Anterior vena cava (tissue), 1 donor: ENCODE measurements around the genes EIF2AK3, RPIA, TRIM43 and ANKRD36C.

- PRO-cap = no peak
Observed at GRCh38 chr2:88136647-88137189, 8.9 kb upstream of the FABP1 start.

- PRO-cap = no peak
Observed at GRCh38 chr2:88570406-88571170, 46.1 kb downstream of the TEX37 start.

- PRO-cap = no peak
Observed at GRCh38 chr2:88606550-88607283, 20.5 kb downstream of the EIF2AK3 start.

DNA sequence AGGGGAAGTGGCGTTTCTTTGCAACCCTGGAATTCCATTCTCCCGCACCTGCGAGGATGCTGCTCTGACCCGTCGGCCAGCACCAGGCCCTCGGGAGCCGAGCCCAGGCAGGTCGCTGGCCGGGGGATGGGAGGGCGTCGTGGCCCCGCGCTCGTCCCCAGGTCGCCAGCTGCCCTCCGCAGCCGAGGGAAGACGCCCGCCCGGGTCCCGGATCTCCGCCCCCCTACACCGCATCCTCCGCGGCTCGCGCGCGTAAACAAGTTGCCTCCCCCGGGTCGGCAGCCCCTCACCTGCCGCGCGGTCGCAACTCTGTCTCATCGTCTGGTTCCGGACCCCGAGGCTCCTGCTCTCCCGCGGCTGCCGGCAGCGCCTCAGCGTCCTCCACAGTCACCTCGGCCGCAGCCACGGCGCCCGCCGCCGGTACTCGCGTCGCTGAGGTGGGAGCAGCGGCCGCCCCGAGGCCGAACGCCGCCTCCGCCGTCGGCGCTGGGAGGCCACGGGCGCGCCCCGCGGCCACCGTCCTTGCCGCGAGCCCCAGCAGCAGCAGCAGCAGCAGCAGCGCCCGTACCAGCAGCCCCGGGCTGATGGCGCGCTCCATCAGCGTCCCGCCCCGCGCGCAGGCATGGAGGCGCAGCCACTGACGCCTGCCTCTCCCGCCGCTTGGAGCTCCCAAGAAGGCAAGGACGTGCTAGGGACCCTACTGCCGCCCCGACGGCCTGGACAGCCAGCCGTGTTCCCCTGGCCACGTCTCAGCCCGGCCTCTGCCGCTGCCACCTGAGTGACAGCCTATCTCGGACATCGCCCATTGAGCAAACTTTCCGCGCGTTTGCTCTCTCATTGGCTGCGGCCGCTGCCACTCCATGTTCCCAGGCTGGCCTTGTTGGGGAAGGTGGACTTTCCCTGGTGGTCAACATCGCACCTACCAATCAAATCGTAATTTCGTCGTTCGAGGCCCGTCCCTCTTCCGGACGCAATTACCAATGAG is at the start of gene EIF2AK3:
TSS of gene EIF2AK3 (minus strand) at position 788 of the 985 bp plus-strand sequence.
- PRO-cap = bidirectional peak, plus-strand start outside the sequence, minus-strand start at position 751 of the sequence

DNA sequence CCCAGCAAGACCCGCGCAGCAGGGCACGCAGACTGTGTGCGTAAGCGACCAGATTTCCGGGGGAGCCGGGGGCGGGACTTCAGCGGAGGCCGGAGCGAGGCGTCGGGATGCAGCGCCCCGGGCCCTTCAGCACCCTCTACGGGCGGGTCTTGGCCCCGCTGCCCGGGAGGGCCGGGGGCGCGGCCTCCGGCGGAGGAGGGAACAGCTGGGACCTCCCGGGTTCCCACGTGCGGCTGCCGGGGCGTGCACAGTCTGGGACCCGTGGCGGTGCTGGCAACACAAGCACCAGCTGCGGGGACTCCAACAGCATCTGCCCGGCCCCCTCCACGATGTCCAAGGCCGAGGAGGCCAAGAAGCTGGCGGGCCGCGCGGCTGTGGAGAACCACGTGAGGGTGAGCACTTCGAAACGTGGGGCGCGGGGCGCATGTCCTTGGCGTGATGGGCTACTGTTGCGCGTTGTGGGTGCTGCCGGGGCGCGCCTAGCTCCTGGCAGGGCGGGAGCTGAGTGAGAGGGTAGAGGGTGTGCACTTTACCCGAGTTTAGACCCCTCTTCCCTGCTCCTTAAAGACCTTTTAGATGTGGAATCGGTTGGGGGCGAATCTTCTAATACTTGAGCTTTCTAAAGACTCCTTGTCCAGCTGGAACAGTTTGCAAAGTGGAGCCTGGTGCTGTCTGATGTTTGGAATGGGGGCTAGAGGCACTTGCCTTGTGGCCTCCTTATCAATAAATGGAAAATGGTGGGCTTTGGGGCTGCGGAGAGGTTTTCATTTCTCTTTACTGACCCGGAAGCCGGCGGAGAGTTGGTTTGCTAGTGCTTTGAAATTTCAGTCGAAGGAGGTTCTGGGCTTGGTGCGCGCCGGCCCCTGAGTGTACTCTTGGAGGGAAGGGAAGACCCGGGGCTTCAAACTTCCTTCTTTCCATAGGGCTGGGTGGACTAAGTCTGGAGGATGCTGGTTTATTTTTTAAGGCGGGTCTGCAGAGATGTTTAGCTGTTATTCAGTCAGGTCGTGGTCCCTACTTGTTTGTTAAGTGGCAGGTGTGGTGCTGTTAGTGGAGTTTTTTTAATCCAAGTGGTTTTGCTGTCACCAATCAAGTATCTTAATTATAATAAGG is at the start of gene RPIA:
TSS of gene RPIA (plus strand) at position 82 of the 1,113 bp plus-strand sequence.
- PRO-cap = bidirectional peak, plus-strand start at position 82 of the sequence, minus-strand start outside the sequence

- PRO-cap = no peak
Observed at GRCh38 chr2:88782612-88783215, 91.2 kb downstream of the RPIA start.

DNA sequence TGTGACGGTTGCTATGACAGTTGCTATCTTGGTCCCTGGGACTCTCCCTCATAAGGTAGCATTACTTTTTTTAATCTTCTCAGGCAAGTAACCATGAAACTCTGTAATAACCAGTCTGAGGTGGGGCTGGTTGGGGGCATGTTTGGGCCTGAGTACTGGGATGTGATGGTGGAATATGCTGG is 154.5 kb downstream of the RPIA start:
- PRO-cap = no peak

DNA sequence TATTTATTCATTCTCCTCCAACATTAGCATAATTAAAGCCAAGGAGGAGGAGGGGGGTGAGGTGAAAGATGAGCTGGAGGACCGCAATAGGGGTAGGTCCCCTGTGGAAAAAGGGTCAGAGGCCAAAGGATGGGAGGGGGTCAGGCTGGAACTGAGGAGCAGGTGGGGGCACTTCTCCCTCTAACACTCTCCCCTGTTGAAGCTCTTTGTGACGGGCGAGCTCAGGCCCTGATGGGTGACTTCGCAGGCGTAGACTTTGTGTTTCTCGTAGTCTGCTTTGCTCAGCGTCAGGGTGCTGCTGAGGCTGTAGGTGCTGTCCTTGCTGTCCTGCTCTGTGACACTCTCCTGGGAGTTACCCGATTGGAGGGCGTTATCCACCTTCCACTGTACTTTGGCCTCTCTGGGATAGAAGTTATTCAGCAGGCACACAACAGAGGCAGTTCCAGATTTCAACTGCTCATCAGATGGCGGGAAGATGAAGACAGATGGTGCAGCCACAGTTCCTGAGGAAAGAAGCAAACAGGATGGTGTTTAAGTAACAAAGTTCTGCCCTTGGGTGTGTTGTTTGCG is 165.8 kb downstream of the RPIA start:
- PRO-cap = no peak

GRCh38 chr2:88869484-88870042 is 178.1 kb downstream of the RPIA start:
- PRO-cap = no peak

DNA sequence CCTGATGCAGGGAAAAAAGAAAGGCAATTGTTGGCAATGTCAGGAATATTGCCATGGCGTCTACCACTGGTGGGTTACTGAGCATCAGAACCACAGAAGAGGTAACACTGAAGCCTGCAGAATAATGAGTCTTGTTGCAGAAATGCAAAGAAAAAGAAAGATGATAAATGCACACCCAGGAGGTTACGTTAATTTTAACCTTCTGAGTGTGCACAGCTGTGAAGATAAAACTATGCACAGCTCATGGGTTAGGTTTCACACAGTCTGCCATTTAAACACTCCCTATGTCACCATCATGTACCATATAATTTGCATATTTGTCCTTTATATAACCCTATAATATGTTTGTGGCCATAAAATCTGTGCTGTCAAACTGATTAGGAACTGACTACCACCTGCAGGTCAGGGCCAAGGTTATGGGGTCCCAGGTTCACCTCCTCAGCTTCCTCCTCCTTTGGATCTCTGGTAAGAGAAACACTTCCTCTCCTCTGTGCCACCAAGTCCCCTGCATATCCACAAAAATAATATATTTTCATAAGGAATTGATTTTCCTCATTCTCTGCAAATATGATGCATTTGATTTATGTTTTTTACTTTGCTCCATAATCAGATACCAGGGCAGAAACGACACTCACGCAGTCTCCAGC is 205.5 kb downstream of the RPIA start:
- PRO-cap = no peak

- PRO-cap = no peak
Observed at GRCh38 chr2:91570871-91571918, 2879.7 kb downstream of the RPIA start.

GRCh38 chr2:94221007-94221601 is 366.0 kb upstream of the AQP7B start:
- PRO-cap = no peak

DNA sequence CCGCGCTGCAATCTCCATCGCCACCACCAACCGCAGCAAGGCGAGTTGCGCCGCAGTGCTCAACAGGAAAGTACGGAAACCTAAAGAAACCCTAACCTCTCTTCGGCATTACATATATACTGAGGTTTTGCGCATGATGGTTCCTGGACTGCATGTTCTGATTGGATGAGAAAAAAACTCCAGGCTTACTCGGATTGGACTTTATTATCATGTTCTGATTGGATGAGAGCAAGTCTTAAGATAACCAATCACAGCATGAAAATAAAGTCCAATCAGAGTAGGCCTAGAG is 75.9 kb downstream of the TEKT4 start:
- PRO-cap = no peak

DNA sequence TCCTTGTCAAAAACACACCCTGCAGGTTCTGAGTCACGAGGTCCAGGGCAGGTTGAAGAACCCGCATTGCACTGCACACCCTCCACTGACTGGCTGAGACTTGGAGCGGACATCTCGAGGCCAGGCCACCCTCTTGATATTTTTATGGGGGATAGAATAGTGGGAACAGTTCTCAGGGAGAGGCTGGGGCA is 5.8 kb downstream of the MAL start:
- PRO-cap = no peak

GRCh38 chr2:95330126-95330730 is 33.1 kb downstream of the KCNIP3 start:
- PRO-cap = no peak

GRCh38 chr2:95389084-95389561 is 13.4 kb upstream of the FAHD2A start:
- PRO-cap = no peak

DNA sequence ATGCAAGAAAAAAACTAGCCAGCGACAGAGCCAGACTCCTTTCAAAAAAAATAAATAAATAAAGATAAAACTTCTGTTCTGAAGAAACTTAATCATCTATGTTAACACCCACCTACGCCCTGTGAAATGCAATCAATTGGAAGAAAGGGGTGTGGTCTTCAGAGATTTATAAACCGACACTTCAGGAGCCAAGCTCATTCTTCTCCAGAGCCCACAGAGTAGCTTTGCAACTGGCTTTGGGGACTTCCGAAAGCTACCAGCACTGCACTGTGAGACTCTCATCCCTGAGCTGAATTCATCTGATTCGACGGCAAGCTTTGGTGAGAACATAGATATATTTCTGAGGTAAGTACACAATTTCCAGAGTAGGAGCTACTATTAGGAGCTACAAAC is at the start of gene TRIM43:
TSS of gene TRIM43 (plus strand) at position 197 of the 393 bp plus-strand sequence.
- PRO-cap = no peak

GRCh38 chr2:95882228-95882722 is 109.3 kb downstream of the ANKRD36C start:
- PRO-cap = no peak

DNA sequence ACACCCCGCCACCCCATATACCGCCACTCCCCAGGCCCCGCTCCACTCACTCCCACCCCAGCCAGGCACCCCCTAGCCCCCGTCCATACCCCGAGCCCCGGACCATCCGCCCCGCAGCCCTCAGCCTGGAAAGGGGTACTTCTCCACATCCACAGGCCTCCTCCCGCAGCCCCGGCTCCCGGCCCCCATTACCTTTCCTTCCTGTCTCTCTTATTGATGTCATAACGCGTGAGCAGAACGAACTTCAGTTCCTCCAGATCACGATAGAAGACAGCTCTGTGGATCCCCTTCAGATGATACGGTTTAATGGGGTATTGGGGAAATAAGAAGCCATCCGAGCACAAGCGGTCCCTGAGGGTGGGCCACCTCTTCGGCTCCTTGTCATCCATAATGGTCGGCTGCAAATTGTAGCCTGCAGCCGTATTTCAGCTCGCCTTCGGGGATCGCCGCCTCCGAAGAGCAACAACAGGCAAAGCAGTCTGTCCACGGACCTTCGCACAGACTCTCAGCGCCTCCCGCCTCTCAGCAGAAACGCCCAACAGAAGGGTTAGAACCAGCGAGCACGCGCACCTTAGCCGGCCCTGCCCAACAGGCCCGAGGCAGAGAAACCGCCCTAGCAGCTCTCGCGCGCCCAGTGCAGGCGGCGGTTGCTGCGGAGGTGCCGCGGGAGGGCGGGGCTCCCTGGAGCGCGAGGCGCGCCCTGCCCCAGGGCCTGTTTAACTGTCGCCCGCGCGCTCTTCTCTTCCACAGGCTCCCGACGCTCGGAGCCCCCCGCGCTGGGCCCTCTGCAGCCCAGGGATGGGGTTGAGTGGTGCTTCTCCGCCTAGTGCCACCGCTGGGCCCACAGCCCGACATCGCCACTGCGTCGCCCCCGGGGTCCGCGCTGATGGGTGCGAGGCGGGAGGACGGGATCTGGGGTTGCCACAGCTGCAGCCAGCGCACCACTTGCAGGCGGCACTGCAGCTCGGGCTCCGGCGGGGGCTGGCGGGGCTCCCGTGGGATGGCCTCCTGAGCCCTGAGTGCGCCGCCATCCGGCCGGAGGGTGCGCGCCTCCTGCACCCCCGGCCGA is at the start of gene ANKRD36C:
TSS of gene ANKRD36C (minus strand) at position 505 of the 1,069 bp plus-strand sequence.
- PRO-cap = unidirectional peak, minus-strand start at position 914 of the sequence

DNA sequence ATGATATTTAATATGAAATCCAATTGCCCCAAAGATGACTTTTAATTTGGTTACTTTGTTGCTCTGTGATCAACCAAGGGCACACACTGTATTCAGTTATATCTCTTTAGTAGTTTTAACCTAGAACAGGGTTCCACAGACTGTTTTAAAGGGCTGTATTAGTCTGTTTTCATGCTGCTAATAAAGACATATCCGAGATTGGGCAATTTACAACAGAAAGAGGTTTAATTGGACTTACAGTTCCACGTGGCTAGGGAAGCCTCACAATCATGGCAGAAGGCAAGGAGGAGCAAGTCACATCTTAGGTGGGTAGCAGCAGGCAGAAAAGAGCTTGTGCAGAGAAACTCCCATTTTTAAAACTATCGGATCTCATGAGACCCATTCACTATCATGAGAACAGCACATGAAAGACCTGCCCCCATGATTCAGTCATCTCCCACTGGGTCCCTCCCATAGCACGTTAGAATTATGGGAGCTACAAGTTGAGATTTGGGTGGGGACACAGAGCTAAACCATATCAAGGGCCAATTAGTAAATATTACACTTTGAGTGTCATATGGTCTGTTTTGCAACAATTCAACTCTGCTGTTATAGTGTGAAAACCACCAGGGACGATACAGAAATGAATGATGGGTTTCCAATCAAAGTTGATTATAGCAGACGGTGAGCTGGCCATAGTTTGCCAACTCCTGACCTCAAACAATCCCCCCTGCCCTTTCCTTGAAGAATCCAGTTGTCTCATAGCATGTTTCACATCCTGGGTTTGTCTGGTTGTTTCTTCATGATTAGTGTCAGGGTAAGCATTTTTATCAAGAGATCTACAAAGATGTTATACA is 17.9 kb downstream of the GPAT2 start:
- PRO-cap = no peak